Transverse colon (tissue), 4 donors: ENCODE measurements around a stretch of chr2.

DNA sequence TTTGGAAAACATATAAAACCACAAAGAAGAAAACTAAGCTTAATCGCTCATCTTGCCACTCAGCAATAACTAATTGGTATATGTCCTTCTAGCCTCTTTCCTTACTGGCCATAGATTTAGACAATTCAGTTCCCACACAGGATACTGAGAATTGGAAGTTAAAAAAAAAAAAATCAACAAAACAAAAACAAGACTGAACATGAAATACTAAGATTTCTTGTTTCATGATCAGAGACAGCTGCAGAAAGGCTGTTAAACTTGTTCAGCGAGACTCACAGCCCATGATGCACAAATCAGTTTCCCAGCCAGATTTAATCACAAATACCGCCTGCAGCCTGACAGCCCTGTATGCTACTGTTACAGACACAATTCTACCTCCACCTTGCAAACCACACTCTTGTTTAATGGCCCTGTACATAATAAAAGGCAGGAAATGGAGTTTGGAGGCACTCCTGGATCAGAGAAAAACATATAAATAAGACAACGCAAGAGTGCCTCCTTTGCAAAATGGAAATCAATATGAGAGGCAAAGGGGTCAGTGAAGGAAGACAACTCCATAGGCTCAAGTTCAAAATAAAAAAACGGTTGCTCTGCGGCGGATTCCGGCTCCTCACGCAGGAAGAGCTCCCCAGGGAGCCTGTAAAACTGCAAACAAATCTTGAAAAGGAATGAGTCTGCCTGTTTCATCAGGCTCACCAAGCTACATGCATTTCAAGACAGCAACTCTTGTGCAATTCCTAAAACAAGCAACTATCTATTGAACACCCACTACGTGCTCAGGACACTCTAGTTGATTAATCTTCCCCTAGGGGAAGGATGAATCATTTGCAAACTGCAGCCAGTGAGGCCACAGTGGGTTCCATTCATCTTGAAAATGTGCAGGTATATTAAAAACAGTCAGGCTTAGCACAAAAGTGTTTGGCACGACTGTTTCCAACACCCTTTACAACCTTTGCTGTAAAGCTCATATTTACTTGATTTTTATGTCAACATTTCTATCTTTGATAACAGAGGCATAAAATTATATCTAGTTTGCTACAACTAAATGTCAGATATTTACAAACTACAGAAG is 37.6 kb downstream of the TBC1D8 start:
- PRO-cap: no peak
- RAMPAGE, long total RNA, 4 experiments: no peak in any of the 4 experiments

DNA sequence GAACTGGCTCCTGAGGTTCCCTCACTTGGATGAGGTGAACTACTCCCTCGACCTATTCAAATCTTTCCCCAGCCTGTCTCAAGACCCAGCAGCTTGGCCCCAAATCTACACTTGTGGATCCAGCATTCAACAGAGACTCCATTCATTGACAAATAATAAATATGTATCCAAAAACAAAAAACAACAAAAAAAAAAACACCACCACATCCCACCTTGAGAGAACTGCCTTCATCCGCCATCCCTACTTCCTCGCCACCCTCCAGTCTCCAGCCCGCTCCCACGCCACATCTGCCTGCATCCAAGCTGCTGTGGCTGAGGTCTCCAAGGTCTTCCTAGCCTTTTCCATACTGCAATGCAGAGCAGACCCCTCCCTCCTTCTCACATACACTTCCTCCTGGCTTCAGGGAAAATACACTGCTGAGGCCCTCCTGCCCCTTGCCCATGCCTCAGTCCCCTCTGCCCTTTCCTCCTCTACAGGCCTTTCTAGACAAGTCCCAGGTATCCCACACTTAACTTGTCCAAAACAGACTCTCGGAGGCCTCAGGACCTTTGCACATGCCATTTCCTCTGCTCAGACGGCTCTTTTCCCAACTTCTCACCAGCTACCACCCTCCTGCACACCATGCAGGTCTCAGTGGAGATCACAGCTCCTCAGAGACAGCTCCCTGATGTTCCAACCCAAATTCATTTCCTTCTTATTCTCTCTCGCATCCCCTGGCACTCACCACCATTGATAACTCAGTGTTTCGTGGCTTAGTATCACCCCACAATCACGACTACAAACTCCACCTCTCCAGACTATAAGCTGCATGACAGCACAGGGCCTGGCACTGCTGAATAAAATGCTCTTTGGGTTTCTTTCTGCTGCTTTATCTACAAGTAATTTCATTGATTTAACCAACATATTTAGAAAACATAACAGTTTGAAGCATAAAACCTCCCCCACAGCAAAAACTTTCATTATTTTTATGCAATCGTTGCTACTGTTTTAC is 11.7 kb downstream of the TBC1D8 start:
- PRO-cap: no peak
- RAMPAGE, long total RNA, 4 experiments: start-site peak on the minus strand in 1 of 4 experiments, centred at position 593 of the sequence, 12 reads per replicate

DNA sequence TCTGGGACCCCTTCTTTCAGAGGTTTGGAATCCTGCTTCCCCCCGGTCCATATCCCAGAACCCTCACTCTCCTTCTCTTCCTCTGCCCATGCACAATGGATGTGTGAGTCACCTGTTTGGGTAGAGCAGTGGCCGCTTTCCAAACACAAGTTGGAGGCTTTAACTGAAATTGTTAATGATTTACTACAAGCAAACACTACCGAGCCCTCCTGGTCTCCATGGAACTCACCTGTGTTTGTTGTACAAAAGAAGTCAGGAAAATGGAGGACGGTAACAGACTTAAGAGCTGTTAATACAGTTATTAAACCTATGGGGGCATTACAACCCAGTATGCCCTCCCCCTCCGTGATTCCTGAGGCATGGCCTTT is 13.2 kb upstream of the CNOT11 start:
- PRO-cap: bidirectional peak, plus-strand start at position 245 of the sequence, minus-strand start at position 78 of the sequence
- RAMPAGE, long total RNA, 4 experiments: no peak in any of the 4 experiments

DNA sequence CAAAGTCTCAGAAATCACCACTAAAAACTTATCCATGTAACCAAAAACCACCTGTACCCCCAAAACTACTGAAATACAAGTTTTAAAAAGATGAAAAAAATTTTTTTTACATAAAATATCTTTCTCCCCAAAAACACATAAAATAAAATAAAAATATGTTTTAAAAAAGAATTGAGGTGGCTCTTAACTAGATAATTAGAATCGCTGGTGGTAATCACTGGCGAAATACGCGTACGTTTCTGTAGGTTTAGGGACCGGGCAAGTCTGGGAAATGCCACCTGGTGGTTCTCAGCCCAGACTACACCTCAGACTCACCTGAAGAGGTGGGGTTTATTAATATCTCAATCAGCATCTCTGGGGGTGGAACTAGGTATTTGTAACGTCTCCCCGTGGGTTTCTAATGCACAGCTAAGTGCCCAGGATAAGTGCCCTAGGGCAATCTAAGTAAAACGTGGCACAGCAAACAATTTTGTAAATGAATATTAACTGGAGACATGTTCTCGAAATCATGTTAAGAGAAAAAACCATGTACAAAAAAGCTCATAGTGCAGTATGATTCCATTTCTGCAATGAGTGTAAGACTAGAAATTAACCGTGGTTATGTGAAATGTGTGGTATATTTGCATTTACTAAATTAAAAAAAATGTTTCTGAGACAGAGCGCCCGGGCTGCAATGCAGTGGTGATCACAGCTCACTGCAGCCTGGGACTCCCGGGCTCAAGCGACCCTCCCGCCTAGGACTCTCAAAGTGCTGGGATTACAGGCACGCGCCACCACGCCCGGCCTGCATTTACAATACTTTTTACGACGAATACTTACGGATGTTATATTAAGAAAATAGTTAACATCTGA is 794 bp upstream of the CNOT11 start:
- PRO-cap: no peak
- RAMPAGE, long total RNA, 4 experiments: no peak in any of the 4 experiments

- PRO-cap: no peak
- RAMPAGE, long total RNA, 4 experiments: no peak in any of the 4 experiments
These were observed 13.2 kb downstream of the CNOT11 start for GRCh38 chr2:101265750-101266464.

- PRO-cap: no peak
- RAMPAGE, long total RNA, 4 experiments: start-site peak on the minus strand in 1 of 4 experiments, at chr2:101305855-101305897 at its widest, 5 reads per replicate
These were observed 2.9 kb downstream of the RNF149 start for GRCh38 chr2:101305547-101306144.

DNA sequence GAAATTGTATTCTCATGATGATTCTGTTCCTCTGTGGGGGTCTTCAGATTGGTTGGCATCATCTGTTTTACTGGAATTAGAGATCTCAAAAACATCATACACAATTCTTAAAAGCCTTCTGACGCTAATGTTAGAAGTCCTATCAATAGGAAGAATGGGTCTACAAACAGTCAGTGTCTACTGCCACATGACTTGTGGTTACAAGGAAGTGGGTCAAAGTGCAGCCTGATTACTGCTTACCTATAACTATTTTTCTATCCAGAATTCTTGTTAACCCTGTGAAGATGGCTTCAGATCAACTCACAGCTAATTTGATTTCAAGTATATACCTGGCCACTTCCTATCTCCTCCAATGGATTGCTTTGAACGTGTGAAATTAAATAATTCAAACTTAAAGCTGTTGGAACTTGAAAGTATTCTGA is 2.9 kb upstream of the RNF149 start:
- PRO-cap: no peak
- RAMPAGE, long total RNA, 4 experiments: no peak in any of the 4 experiments

GRCh38 chr2:101434730-101435553 is 40.0 kb downstream of the RFX8 start:
- PRO-cap: no peak
- RAMPAGE, long total RNA, 4 experiments: no peak in any of the 4 experiments

- PRO-cap: no peak
- RAMPAGE, long total RNA, 4 experiments: start-site peak on the plus strand in 1 of 4 experiments, at chr2:101839835-101840151 at its widest, 16 reads per replicate
These were observed 142.1 kb downstream of the MAP4K4 start for GRCh38 chr2:101839600-101840090.

DNA sequence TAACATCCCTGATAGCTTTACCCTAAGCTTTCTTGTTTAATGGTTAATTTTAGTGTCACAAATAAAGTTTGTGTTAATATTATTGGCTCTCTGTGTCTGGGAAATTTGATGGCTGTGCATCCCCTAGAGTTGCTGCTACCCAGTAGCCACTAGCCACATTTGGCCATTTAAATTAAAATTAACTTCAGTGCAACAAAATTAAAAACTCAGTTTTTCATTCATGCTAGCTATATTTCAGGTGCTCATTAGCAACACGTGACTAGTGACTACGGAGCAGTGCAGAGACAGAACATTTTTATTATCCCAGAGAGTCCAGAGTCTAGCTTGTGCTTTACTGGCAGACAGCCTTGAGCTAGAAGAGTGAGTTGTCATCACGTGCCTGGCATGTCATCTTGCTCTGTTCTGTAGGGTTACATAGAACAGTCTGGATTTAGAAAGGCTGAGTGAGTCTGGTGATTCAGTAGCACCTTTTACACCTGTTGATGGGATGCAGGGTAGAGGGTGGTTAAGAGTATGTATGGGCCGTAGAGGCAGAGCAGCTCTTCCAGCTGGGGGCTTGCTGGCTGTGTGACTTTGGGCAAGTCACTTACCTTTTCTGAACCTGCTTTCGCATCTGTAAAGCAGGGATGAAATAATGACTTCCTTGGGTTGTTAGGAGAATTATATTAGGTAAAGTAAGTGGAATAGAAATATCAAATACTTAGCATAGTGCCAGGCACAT is 136.9 kb upstream of the IL1R2 start:
- PRO-cap: no peak
- RAMPAGE, long total RNA, 4 experiments: no peak in any of the 4 experiments

DNA sequence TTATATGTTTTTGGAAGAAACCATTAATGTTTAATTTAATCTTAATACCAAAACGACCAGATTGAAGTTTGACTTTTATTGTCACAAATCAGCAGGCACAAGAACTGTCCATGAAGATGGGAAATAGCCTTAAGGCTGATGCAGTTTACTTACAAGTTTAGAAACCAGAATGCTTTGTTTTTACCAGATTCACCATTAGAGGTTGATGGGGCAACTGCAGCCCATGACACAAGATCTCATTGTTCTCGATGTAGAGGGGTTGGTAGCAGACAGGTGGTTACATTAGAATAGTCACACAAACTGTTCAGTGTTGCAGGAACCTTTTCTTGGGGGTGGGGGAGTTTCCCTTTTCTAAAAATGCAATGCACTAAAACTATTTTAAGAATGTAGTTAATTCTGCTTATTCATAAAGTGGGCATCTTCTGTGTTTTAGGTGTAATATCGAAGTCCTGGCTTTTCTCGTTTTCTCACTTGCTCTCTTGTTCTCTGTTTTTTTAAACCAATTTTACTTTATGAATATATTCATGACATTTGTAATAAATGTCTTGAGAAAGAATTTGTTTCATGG is 99.4 kb upstream of the IL1R2 start:
- PRO-cap: no peak
- RAMPAGE, long total RNA, 4 experiments: no peak in any of the 4 experiments

DNA sequence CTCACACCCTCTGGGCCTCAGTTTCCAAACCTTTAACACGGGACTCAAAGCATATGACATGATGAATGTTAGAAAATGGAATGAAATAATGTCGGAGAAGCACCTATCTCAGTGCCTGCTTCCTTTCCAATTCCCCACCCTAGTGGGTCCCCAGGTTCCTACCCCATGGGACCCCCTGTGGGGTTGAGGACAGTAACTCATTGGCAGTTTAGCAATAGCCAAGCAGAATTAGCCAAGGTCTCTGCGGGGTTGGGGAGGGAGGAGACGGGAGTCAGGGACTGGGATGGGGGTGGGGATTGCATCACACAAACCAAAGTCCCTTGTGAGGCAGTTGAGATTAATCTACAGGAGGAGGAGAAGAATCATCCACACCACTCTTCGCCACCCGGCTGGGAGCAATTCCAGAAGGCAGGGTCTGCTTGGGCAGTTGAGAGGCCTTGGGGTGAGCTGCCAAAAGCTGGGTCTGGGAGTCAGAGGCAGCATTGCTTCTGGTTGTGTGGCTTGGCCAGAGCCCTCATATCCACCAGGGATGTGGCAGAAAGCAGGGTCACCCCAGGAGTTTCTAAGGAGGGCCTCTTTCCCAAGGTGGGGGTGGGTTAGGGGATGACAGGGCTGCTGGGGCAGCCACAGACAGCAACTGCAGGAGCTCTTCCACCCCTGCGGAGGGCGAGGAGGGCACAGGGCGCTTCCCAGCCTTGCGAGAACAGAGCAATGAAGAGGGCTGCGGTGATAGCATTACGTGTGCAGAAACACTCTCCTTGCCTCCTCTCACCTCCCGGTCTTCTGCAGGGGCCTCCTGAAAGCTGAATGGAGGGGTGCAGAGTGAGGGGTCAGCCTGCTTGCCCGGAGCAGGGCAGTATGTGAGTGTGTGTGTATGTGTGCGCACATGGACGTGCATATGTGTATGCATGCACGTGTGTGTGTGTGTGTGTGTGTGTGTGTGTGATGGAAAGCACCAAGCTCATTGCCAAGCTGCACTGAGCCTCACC is 29.7 kb upstream of the IL1R2 start:
- PRO-cap: no peak
- RAMPAGE, long total RNA, 4 experiments: no peak in any of the 4 experiments

GRCh38 chr2:101987692-101988130 is 4.0 kb upstream of the IL1R2 start:
- PRO-cap: unidirectional peak, plus-strand start at chr2:101987980
- RAMPAGE, long total RNA, 4 experiments: start-site peak on the plus strand in 2 of 4 experiments, at chr2:101987972-101988035 at its widest, 14 to 15 reads per replicate

DNA sequence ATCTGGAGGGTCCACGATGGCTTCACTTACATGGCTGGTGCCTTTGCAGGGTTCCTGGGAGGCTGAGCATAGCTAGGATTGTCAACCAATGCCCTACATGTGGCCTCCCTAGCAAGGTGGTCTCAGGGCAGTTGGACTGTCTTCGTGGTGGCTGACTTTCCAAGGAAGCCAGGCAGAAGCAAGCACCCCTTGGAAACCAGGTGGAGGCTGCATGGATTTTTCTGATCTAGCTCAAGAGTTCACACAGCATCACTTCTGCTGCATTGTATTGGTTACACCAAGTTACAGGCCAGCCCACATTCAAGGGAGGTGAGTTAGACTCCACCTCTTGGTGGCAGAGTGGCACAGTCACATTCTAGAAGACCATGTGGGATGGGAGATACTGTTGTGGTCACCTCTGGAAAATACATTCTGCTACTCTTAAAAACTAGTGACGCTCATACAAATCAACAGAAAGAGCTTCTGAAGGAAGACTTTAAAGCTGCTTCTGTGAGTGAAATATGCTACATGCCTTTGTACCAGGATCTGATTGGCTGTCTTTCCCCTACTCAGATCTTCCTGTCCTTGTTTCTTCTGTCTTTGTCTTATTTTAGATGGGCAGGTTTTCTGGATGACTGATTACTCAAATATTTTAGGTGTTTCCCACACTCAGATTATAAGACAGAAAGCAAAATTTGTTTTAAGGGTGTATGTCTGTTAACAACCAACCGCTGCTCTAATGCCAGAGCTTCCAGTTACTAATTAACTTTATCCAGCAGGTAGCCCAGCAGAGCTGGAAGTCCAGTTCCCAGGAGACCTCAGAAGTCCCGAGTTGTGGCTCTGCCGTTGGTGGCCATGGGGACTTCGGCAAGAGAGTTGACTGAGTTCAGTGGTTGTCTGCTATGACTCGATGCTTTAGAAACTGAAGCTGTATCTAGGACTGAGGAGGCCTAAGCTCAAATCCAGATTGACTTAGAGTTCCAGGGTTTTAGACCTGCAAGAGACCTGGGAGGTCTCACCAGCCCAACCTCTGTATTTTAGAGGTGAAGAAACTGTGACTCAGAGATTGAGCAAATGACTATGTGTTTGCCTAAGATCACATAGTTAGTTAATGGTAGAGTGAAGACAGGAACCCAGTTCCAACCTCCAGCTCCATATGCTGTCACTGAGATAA is 7.2 kb downstream of the IL1R2 start:
- PRO-cap: bidirectional peak, plus-strand start at position 803 of the sequence, minus-strand start at position 560 of the sequence; unidirectional peak, plus-strand start at position 1,086 of the sequence
- RAMPAGE, long total RNA, 4 experiments: no peak in any of the 4 experiments

- PRO-cap: no peak
- RAMPAGE, long total RNA, 4 experiments: no peak in any of the 4 experiments
These were observed 1.8 kb downstream of the IL1R1 start for GRCh38 chr2:102144434-102144733.

DNA sequence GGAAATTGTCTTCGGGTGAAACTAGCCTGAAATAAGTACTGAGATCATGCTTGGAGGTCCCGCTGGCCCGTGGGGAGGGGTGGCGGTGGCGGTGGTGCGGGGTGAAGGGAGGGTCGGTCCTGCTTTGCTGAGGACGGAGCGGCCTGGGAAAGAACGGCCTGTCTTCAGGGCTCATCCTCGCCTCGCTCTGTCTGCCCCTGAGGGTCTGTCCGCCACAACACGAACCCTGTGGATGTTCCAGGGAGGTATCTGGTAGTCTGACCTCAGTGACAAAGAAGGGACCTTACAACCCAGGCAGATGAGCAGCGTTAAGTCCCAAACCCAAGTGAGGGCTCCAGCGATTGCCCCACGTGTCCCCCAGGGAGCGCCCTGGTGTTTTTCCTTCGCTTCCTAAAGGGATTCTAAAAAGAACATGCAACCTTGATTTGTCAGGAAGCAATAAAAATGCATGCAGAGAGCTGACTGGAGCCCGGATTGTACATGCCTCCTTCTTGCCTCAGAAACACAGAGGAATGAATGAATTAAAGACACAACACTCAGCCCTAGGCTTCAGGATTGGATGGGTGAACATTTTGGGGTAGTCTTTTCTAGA is 58.9 kb downstream of the IL1RL2 start:
- PRO-cap: no peak
- RAMPAGE, long total RNA, 4 experiments: no peak in any of the 4 experiments

DNA sequence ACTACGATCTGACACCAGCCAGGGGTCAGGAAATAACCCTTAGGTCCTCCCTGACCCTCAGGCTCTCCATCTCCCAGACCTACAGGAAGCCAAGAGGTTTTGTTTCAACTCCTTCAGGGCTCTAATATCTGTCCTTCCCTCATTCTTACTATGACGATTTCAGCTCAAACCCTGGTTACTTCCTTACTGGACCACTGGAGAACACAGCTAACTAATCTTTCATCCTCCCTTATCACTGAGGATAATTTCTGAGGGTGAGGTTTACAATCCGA is 322.0 kb upstream of the POU3F3 start:
- PRO-cap: no peak
- RAMPAGE, long total RNA, 4 experiments: no peak in any of the 4 experiments

DNA sequence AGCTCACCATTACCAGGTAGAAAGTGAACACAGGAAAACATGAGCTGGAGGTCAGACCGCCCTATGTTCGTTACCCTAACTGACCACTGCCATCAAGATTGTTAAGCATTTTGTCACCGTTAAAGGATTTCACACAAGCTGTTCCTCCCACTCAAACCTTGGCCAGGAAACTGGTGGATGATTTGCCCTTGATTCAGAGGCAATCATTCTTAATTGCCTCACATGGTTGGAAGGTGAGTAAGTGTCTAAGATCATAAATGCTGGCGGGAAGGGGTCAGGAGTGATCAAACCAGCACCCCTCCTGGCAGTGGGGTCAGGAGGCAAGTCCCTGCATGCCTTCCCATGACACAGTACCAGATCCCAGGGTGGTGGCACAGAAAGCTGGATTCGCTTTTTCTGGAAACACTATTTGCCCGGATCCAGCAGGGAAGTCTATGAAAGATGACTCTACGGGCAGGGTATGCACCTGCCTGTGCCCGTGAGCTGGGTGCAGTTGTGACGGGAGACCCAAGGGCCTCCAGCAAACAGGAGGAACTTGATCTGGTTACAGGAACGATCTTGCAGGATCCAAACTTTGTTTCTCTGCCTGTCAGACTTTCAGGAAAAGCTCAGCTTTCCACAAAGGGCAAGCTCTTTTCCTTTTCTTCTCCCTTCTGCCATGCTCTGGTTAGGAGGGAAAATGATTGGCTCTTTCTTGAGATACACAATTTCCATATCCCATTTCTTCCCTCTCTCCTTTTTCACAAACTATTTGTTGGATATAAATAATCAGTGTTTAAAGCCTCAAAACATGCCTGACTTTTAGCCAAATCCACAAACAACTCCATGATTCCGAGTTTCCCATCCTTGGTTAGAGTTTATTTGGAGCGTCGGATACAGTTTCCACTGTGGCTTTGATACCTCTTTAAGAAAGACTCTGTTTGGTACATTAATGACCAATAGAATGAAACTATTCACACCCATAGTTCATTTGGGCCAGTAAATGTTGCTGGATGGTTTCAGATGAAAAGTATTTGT is 5.6 kb upstream of the FHL2 start:
- PRO-cap: bidirectional peak, plus-strand start at position 307 of the sequence, minus-strand start at position 88 of the sequence; unidirectional peak, plus-strand start at position 490 of the sequence
- RAMPAGE, long total RNA, 4 experiments: start-site peak on the plus strand in 1 of 4 experiments, centred at position 358 of the sequence, 5 reads per replicate; start-site peak on the minus strand in 1 of 4 experiments, centred at position 94 of the sequence, 6 reads per replicate

GRCh38 chr2:105487517-105488181 is 88.8 kb upstream of the FHL2 start:
- PRO-cap: no peak
- RAMPAGE, long total RNA, 4 experiments: no peak in any of the 4 experiments

DNA sequence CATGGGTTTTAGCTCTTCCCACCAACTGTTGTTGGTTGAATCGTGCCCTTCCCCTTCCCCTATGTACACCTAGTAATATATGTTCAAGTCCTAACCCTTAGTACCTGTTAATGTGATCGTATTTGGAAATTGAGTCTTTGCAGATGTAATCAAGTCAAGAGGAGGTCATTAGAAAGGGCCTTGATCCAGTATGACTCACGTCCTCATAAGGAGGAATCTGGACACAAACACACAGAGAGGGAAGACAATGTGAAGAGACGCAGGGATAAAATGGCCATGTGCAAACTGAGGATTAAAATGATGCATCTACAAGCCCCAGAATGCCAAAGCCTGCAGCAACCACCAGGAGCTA is 171.5 kb upstream of the NCK2 start:
- PRO-cap: unidirectional peak, plus-strand start at position 234 of the sequence
- RAMPAGE, long total RNA, 4 experiments: no peak in any of the 4 experiments